Parietal lobe (tissue), 2 donors: ENCODE measurements around a stretch of chr12.

GRCh38 chr12:11838343-11838850 is 188.9 kb downstream of the ETV6 start:
- RAMPAGE, long total RNA, result no peak

GRCh38 chr12:12081857-12082670 is 11.3 kb downstream of the BCL2L14 start:
- RAMPAGE, long total RNA, result no peak

GRCh38 chr12:12350934-12351708 is 1.1 kb upstream of the MANSC1 start:
- RAMPAGE, long total RNA, result no peak

DNA sequence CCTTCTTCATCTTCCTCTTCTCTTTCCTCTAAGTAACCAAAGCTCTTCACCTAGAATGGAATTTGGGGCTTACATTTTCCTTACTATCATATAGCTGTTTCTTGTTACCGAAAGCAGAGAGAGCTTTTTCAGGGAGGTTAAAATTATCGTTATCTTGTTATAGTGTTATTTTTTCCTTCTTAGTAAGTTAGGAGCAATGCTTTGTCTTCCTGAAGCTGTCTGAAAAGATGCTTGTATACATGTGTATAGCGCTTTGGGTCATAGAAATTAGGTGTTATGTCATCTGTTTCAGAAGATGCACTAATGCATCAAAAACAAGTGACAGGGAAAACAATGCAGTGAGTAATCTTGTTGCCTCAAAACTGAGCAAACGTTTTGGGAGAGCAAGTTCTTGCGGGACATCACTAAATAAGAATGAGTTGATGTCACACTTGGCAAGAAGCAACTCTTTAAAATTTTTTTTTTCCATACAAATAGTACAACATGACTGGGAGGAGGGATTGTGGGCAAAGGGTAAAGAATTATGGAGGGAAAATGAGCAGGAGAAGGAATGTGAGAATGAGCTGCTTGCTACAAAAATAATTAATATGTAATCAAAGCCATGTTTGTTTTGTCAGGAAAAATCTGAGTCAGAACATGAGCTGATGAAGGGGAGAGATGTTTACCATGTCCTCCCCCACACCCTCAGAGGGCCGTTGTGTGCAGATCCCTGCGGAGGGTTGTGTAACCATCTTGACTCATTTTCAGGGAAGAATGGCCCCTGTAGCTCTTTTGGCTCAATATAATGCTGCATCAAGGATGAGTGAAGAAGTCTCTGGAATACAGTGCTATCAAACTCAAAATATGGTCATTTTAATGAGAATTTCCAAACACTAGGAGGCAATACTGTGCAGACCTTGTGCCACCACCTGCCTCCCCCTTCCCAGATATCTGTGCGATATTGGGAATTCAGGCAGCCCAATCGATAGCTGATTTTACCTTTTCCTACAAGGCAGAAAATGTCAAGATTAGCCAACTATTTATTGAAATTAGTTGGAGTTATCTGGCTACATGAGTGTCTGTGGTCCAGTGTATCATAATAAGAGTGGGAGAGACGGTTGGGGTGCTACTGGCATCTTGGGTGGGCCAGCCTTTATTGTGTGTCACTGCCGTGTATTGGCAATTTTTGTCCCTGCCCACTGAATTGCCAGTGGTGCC is 41.4 kb downstream of the BORCS5 start:
- RAMPAGE, long total RNA, result no peak

DNA sequence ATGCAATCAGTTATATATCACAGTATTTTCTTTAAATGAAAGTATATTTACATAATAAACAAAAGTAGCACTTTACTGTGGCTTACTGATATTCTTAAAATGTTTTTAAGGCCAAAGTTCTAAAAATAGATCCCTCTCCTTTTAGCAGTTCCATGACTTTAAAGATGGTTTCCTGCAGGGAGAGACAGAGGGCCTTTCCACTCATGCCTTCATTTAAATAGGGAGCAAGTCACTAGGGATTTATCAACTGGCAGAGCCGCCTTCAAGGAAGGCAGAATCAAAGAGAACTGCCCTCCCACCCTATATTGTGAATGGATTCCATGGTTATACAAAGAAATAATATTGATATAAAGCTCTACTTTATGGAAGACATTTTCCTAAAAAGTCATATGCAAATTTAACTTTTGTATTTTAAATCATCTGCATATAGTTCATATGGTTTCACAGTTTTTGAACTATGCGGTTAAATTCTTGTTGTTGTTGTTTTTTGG is 55.5 kb downstream of the DUSP16 start:
- RAMPAGE, long total RNA, result no peak

GRCh38 chr12:12520883-12521662 is 41.6 kb downstream of the DUSP16 start:
- RAMPAGE, long total RNA, result no peak

DNA sequence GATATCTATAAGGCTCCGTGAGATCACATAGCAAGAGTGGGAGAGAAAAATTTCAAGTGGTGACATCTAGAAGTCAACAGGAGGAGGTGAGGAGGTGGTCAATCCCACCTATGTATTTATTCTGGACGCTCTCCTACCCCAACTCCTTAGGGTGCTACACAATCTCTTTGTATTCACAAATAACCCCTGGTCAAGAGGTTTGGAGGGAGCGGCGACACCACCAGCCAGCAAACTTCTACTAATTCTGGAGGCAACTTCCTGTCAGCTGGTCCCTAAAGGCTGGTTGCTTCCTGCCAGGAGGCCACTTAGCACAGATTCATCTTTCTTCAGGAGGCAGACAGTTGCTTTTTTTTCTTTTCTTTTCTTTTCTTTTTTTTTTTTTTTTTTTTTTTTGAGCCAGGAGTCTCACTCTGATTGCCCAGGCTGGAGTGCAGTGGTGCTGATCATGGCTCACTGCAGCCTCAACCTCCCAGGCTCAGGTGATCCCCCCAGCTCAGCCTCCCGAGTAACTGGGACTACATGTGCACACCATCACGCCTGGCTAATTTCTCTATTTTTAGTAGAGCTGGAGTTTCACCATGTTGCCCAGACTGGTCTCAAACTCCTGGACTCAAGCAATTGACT is 22.0 kb downstream of the DUSP16 start:
- RAMPAGE, long total RNA, result no peak

GRCh38 chr12:12560431-12561376 is 2.0 kb downstream of the DUSP16 start:
- RAMPAGE, long total RNA, result no peak

DNA sequence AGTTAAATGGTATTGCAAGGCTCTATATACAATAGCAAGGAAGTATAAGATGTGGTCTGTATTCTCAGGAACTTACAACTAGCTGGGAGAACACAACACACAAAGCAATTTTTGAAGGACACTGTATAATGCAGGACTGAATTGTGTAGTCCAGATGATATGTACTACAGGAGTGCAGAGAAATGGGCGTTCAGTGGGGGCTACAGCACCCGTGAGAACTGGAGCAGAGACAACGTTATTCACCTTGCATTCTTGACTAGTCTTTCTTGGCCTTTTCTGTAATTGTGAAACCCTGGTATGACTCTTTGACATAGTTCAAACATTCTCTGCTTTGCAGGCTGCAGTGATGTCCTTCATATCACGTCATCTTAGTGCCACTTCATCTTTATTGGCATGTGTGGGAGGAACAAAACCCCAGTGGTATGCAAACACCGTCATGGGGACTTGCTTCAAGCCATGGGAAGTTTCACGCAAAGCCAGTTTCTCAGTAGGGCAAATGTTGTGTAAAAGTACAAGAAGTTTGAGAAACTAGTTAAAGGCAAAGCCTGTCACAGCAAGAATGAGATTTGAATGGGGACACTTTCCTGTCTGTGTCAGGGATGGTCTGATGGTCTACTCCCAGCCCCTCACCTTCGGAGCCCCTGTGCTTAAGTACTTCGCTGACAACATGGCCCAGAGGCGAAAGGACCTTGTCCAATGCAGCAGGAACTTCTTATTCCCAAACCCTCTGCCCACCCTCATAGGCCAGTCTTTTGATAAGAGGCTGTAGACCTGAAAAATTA is 20.2 kb upstream of the DUSP16 start:
- RAMPAGE, long total RNA, result no peak

DNA sequence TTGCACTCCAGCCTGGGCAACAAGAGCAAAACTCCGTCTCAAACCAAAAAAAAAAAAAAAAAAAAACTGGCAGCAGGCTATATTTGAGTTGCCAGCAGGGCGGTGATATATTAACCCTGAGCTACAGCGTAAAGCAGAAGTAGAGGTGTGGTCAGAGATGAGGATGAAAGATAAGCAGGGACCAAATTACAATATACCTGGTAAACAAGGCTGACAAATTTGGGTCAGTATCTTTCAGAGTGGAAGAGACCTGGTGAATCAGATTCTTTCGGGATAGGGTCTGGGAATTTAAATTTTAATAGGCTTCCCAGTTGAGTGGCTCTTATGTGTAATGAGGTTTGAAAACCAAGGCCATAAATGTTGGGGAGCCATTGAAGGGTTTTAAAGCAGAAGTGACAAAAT is 9.8 kb downstream of the CREBL2 start:
- RAMPAGE, long total RNA, result no peak

- RAMPAGE, long total RNA, result no peak
These were observed 12.3 kb downstream of the GPR19 start for GRCh38 chr12:12683580-12684169.

GRCh38 chr12:12685191-12685767 is 10.7 kb downstream of the GPR19 start:
- RAMPAGE, long total RNA, result no peak

DNA sequence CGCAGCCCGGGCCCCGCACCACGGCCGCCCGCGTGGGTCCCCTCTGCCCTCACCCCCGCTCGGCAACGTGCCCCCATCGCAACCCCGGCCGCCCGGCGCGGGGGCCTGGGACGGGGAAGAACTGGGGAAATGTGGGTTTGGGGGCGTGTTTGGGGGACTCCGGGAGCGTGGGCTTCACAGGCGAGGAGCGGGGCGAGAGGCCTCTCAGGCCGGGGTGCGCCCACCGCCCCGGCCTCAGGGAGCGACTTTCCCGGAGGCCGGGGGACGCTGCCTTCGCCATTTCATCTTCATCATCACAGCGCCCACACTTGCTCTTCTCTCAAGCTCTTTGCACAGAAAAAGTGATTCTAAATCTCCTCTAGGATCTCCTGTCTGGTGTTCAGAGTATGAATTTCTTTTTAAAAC is 7.2 kb downstream of the CDKN1B start:
- RAMPAGE, long total RNA, result no peak

DNA sequence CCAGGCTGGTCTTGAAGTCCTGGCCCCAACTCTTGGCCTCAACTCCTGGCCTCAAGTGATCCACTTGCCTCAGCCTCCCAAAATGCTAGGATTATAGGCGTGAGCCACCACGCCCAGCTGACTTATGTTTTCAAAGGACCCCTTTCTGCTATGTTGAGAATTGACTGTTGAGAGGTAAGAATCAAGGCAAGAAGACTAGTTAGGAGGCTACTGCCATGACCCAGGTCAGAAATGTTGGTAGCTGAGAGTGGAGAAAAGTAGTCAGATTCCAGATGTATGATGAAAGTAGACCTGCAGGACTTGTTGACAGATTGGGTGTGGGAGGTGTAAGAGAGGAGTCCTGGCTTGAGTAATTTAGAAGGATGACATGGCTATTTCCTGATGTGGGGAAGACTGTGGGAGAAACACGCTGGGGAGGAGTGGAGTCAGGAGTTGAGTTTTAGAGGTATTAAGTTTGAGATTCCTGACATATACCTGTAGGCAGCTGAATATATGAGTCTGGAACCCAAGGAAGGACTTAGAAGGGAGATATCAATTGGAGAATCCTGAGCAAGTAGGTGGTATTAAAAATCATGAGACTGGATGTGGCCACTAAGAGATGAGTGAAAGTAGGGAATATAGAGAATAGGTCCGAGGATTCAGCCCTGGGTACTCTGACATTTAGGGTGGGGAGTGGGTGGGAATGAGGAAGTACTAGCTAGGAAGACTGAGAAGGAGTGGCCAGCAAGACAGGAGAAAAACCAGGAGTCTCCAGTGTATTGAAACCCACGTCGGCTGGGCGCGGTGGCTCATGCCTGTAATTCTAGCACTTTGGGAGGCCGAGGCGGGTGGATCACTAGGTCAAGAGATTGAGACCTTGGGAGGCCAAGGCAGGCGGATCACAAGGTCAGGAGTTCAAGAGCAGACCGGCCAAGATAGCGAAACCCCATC is 12.6 kb upstream of the DDX47 start:
- RAMPAGE, long total RNA, result no peak

DNA sequence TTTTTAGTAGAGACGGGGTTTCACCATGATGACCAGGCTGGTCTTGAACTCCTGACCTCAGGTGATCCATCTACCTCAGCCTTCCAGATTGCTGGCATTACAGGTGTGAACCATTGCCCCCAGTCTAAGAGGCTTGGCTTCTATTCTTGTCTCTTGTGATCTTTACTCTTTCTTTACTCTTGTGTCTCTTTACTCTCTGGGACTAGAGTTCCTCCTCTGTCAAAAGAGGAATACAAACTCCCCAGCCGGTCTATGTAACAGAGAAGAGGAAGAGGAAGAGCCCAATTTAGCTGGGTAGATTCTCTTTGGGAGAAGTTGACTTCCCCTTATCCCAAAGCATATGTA is 4.0 kb upstream of the DDX47 start:
- RAMPAGE, long total RNA, result no peak

DNA sequence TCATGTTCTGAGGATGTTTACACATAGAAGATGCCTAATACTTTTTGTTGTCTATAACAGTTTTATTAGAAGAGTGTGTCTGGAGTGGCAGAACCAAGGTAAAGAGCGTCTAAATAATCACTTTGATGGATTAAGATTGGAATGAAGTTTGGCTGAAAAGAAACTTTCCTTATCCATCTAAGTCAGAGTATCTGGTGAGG is 18.6 kb downstream of the DDX47 start:
- RAMPAGE, long total RNA, result no peak

- RAMPAGE, long total RNA, result no peak
These were observed 22.6 kb downstream of the GPRC5A start for GRCh38 chr12:12913983-12914411.

DNA sequence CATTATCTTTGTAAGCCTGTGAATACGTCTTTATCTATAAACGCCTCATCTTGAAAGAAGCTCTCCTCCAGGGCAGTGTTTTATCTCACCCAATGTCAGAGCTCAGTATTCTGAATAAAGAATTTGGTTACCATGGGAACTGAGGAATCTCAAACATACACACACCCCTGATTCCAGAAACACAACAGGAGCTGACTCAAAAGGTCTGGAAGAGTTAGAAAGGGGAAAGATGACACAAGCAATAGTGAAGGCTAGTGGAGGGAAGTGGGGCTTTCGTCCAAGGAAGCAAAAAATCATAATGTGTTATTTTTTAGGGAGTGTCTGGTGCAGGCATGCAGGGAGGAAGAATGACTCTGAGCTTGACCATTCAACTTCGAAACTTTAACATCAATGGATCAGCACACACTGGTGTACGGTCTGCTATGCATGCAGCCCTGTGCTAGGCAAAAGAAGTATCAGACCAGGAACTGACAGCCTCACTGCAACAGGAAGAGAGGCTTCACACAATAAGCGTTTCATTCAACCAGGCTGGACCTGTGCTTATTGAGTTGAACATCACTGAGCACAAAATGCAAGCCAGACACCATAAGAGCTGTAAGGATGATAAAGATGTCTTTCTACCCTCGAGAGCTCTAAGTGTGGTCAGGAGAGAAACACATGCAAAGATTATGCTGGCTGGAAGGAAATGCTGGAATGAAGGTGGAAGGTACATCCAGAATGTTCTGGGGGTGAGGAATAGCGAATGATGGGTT is 20.2 kb downstream of the HEBP1 start:
- RAMPAGE, long total RNA, result no peak

DNA sequence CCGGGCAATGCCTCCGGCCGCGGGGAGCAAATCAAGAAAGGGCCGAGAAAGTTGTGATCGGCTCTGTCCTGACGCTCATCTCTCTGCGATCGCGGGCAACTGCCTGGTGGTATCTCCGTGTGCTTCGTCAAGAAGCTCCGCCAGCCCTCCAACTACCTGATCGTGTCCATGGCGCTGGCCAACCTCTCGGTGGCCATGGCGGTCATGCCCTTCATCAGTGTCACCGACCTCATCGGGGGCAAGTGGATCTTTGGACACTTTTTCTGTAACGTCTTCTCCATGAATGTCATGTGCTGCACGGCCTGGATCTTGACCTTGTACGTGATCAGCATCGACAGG is 1.6 kb upstream of the HEBP1 start:
- RAMPAGE, long total RNA, result no peak

- RAMPAGE, long total RNA, result no peak
These were observed 31.0 kb upstream of the EMP1 start for GRCh38 chr12:13165486-13166017.